ENCODE data around the gene PSMG4.

DNA sequence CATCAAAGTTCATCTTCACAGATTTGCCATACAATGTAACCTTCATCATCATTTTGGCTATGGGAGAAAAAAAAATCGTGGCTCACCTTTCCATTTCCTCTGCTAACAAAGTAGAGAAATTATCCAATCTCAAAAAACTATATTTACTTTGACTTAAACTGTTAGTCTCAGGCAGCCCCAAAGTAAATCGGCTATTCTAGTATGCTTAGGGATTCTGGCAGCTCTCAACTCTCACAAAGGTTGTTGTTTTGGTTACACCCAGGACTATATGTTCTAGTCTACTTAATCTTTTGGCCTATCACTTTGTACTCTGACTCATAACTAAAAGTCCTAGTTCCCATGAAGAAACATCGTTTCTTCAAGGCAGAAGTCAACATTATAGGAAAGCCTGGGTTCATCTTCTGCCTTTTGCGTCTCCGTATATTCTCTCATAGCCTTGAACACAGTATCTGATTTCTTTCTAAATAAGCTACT, 42.3 kb downstream of the MYLK4 start:
- RRBS, result no CpG with 5 or more reads among the region's 5 CpGs

DNA sequence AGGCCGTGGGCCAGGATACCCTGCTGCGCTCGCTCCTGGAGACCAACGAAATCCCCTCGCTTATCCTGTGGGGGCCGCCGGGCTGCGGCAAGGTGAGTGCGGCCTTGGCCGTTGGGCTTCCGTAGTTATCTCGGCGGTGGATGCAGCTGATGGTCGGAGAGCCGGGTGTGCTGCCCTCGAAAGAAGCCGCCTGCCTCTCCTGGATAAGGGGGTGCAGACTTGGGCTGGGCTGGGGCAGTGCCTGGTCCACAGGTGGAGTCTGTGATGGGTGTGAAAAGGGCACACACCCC, 1.1 kb downstream of the WRNIP1 start:
- RRBS, result 2% methylated on average over 8 of the region's 17 CpGs

GRCh38 chr6:2766887-2767507, 1.8 kb downstream of the WRNIP1 start:
- RRBS, result no CpG with 5 or more reads among the region's 7 CpGs

- RRBS, result no CpG with 5 or more reads among the region's 6 CpGs
These were observed 25.3 kb downstream of the WRNIP1 start for GRCh38 chr6:2790374-2791055.

GRCh38 chr6:2858558-2859697, 17.3 kb upstream of the SERPINB1 start:
- RRBS, result no CpG with 5 or more reads among the region's 8 CpGs

DNA sequence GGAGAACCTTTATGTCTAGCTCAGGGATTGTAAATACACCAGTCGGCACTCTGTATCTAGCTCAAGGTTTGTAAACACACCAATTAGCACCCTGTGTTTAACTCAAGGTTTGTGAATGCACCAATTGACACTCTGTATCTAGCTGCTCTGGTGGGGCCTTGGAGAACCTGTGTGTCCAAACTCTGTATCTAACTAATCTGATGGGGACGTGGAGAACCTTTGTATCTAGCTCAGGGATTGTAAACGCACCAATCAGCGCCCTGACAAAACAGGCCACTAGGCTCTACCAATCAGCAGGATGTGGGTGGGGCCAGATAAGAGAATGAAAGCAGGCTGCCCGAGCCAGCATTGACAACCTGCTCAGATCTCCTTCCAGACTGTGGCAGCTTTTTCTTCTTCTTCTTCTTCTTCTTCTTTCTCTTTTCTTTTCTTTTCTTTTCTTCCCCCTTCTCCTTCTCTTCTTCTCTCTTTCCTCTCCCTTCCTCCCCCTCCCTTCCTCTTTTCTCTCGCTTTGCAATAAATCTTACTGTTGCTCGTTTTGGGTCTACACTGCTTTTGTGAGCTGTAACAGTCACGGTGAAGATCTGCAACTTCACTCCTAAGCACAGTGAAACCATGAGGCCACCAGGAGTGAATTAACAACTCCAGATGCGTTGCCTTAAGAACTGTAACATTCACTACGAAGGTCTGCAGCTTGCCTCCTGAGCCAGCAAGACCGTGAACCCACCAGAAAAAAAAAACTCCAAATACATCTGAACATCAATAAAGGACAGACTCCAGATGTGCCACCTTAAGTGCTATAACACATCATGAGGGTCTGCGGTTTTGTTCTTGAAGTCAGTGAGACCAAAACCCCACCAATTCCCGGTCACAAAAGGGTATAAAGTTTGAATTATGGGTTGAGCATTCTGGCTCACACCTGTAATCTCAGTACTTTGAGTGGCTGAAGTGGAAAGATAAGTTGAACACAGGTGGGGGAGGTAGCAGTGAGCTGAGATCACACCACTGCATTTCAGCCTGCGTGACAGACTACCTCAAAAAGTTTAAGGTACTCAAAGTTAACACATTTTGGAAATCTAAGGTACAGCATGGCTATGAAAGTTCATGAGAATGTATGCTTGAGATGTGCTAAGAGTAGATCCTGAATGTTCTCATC, 19.6 kb upstream of the SERPINB1 start:
- RRBS, result no CpG with 5 or more reads among the region's 14 CpGs

DNA sequence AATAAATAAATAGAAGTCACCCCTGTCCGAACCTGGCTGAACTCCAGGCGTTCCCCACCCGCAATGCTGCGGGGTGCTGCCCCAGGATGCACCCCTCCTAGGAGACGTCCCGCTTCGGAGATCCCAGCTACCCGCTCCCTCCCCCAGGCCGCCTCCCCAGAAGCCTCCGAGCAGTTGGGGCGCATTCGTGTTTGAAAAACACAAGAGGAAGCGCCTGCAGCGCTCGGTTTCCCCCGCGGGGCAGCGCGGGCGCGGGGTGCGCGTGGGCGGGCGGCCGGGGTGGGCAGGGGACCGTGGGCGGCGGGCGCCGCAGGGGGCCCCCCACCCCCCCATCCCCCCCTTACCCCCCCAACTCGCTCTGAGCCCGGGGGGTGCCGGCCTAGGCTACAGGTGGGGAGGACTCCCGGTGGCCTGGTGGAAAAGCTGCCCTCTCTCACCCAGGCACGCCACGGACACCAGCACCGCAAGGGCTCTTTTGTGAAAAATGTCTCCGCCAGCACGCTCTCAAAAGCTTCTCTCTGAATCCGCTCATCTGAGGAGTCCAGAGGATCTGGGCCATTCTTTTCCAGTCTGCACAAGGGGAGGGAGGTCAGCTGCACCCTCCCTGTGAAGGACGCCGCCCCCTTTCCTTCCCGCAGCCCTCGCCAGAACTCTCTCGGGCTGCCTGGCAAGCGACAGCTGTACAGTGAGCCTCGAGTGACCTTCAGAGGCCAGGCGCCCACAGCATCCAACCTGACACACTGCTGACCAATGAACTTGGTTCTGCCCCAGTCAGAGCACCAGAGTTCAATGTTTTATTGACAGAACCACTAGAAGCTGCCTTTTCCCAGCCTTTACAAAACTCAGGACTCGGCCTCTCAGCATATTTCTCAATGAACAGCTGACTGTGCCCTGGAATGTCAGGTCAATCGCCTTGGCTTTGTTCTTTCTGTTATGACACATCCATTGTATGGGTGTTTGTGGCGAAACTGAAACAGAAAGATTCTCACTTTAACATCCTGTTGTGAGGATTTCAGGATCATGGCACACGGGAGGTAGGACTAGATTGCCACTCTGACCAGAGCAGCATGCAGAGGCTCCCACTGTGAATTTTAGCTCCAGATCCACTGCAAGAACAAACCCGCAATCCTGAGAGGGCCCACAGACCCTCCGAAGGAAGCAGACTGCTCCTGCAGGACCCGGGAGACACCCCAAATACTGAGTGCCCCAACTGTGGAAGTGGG, 26.8 kb downstream of the SERPINB9 start:
- RRBS, result 4% methylated on average over 6 of the region's 56 CpGs

DNA sequence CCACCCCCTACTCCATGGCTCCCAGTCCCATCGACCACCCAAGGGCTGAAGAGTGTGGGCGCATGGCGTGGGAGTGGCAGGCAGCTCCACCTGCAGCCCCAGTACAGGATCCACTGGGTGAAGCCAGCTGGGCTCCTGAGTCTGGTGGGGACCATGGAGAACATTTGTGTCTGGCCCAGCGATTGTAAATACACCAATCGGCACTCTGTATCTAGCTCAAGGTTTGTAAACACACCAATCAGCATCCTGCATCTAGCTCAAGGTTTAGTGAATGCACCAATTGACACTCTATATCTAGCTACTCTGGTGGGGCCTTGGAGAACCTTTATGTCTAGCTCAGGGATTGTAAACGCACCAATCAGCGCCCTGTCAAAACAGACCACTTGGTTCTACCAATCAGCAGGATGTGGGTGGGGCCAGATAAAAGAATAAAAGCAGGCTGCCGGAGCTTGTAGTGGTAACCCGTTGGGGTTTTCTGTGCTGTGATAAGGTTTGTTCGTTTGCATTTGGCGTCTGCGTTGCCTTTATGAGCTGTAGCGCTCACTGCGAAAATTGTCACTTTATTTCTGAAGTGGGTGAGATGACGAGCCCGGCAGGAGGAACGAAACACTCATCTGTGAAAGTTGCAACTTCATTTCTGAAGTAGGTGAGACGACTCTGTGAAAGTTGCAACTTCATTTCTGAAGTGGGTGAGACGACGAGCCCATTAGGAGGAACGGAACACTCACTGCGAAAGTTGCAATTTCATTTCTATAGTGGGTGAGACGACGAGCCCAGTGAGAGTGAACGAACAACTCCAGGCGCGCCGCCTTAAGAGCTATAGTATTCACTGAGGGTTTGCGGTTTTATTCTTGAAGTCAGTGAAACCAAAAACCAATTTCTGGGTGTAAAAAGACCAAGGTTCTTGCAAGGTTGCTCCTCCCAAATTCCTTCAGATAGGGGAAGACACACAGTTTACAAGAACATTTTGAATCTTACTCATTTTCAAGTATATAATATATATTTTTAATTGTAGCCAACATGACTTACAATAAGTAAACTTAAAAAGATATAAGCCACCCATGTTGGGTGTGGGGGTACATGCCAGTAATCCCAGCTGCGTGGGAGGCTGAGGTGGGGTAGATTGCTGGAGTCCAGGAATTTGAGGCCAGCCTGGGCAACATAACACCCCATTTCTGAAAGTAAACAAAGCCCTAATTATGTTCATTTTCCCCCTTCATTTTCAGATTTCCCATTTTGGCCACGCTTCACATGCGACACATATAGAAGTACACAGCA, 31.0 kb downstream of the SERPINB6 start:
- RRBS, result no CpG with 5 or more reads among the region's 32 CpGs

- RRBS, result 90% methylated on average over 4 of the region's 10 CpGs
These were observed 7.5 kb downstream of the SERPINB6 start for GRCh38 chr6:2963655-2964428.

- RRBS, result no CpG with 5 or more reads among the region's 11 CpGs
These were observed 2.5 kb downstream of the SERPINB6 start for GRCh38 chr6:2968460-2969633.

DNA sequence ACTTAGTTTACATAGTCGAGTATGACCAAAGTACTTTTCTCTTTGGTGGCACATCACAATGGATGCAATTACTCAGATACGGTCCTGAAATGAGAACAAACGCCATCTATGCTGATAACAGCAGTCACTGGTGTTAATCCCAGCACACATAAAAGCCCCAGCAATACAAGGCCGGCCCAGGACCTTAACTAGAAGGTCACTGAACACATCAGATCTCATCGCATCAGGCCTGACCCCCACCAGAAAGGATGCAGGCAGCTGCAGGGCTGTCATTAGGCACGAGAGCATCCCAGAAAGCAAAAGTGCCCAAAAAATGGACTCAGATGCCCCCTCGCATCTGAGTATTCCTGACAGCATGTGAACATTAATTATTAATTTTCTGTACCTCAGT, 1.1 kb downstream of the SERPINB6 start:
- RRBS, result no CpG with 5 or more reads among the region's 7 CpGs

DNA sequence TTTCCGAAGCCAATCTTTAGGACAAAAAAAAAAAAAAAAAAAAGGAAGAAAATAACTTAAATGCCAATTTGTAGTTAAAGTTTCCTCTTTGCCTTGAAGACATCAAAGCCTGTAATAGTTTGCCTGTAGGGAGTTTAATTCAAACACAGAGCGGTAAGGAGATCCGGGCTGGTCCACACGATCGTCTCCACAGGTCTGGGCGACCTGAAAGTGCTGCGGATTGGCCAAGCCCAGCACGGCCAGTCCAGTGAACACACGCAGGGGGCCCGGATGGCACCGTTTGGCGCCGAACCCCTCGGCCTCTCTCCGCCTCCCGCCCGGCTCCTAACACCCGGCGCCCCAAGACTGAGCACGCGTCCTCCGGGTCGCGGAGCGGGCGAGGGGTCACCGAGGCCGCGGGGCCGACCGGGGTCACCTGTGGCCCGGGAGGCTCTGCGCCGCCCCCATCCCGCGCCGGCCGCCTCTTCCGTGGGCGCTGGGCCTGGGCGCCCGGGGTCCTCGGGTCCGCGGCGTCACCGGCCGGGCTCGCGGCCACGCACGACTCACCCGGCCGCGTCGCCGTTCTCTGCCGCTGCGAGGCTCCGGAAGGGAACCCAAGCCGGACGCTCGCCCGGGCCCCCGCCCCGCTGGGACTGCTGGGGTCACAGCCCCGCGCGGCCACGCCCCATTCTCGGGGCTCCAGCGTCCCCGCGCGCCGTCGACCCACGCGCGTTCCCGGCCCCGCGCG, 502 bp downstream of the SERPINB6 start:
- RRBS, result 3% methylated on average over 45 of the region's 84 CpGs

DNA sequence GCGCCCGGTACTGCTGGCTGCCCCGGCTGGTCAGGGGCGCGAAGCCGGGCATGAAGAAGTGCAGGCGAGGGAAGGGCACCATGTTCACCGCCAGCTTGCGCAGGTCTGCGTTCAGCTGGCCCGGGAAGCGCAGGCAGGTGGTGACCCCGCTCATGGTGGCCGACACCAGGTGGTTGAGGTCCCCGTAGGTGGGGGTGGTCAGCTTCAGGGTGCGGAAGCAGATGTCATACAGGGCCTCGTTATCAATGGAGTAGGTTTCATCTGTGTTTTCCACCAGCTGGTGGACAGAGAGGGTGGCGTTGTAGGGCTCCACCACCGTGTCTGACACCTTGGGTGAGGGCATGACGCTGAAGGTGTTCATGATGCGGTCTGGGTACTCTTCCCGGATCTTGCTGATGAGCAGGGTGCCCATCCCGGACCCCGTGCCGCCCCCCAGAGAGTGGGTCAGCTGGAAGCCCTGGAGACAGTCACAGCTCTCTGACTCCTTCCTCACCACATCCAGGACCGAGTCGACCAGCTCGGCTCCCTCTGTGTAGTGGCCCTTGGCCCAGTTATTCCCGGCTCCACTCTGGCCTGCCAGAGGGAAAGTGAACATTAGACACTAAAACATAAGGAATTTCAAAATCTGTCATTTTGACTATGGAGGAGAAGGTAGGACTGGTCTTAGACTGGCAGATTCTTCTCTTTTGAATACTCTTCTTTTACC, 2.8 kb downstream of the TUBB2A start:
- RRBS, result no CpG with 5 or more reads among the region's 29 CpGs

DNA sequence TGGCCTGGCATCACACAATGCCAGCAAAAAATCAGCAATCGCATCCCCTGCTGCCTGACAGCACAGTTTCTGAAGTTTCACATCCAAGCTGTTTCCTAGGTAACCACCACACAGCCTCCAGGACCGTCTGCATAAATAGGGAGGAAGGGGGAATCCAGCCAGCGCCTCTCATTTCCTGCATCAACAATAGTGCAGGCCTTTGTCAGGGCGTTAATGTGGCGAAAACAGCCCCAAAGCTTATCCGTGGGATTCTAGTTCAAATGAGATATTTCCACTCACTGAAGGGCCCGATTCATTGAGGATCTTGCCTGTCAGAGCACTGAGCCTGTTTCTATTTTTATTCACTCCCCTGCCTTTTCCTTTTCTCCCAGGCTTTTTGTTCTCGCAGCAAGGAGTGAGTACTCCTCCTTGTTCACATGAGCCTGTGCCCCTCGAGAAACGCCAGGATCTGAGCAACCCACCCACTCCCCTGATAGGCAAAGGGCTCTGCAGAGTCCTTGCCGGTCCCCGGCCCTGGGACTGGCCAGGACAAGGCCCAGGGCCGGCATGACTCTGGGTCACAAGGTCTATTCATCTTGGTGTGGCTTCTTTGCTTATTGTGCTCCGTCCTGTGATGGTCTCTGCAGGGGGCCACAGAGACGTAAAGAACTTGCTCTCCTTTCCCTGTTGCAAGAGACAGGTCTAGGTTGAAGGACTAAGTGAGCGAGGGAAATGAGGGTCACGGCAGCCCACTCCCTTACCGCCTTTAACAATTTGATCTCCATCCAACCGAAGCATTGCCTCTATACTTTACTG, 32.6 kb downstream of the TUBB2B start:
- RRBS, result no CpG with 5 or more reads among the region's 19 CpGs

- RRBS, result 6% methylated on average over 5 of the region's 61 CpGs
These were observed 660 bp downstream of the TUBB2B start for GRCh38 chr6:3226528-3227458.

- RRBS, result 2% methylated on average over 28 of the region's 65 CpGs
These were observed at the start of gene PSMG4 for GRCh38 chr6:3258677-3259321. Gene PSMG4 (plus strand): TSS chr6:3258947.

DNA sequence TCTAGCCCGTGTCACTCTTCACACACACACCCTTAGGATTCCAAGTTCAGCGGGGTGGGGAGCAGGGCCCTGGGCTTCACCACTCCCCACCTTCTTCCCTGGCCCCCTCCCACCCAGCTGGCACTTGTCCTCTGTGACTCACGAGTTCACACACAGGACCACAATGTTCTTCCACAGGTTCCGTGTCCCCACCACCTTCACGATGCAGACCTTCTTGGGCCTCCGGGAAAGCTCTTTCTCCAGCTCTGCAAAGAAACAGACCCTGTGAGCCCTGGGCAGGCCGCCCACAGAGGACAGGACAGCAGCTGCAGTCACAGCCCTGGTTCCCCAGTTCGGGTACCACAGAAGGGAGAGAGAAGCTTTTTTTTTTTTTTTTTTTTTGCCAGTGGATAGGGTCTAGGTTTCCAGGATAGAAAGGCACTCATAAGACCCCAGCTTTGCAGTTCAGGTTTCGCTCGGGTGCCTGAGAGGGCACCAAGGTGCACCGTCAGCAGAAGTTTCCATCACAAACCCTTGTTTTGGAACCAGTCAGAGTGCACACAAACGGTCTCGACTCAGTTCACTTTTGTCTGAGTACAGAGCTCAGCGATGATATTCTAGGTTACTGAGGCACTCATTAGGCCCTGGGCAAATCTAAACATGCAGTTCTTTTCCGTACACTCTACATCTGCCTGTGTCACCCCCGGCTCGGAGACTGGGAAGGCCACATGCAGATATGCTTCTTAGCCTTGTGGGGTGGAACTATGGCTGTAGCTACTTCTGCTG, 31.1 kb downstream of the PSMG4 start:
- RRBS, result no CpG with 5 or more reads among the region's 17 CpGs

- RRBS, result no CpG with 5 or more reads among the region's 9 CpGs
These were observed 33.1 kb downstream of the PSMG4 start for GRCh38 chr6:3291771-3292416.

DNA sequence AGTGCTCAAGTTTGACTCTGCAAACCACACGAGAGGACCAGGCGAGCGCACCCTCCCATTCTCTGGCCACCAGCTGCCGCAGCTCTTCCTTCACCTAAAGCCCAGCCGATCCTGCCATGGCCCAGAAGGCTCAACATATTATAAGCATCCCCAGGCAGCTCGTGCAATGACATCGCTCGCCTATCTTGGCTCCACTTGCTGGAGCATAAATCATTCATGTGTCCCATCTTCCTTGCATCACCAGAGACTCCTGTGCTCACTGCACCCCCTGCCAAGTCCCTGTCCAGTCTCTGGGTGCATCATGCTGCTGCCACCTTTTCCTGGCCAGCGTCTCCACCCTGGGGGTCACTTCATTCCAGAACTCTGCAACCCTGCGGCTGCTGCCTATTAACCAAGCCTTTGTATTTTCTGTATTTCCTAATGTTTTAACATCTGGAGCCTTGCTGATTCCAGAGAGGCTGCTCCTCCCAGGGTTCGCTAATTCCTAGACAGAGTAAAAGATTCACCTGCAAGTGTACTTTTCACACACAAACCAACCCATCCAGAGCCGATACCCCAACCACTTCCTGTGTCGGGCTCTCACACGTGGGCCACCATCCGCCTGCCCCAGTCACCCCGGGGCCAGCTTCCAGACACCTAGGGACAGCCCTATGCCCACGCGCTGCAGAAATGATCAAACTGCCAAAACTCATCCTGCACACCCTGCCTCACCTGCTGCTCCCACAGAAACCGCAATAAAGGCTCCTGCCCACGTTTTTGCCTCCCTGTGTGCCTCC, 59.2 kb downstream of the PSMG4 start:
- RRBS, result no CpG with 5 or more reads among the region's 20 CpGs

- RRBS, result no CpG with 5 or more reads among the region's 7 CpGs
These were observed 83.8 kb downstream of the SLC22A23 start for GRCh38 chr6:3372840-3373672.